Measurements from ENCODE around the genes DHCR7 and IL18BP.

DNA sequence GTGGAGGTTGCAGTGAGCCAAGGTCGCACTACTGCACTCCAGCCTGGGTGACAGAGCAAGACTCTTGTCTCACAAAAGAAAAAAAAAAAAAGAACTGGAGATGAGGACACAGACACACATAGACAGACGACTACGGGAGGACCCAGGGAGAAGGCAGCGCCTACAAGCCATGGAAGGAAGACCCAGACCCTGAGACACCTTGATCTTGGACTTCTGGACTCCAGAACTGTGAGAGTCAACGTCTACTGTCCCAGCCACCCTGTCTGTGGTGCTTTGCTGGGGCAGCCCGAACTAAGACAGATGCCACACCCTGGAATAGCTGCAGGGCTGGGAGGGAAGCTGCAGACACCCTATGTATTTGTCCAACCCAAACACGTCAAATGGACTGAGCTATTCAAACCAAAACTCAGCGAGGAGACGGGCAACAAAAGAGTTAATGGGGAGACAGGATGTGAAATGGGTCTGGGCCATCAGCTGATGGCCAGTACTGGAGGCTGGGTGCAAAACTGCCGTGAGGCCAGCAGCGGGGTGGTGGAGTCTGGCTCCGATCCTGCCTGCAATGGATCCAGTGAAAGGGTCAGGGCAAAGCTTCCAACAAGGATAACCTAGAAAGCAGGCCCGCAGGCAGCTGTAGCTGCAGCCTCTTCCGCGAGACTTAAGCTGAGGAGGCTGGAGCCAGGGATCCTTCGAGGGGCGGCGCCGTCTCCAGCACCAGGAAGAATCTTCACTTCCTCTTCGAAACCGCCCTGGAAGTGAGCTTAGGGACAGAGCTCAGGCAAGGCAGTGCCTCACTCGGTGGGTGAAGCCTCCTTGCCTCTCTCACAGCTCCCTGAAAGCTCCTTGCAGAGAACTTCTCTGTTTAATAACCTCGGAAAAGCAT, 169.5 kb downstream of the CTTN start:
- PRO-cap, 7 experiments, result peak in 5 of 7 experiments; most common plus-strand start position 727 of the sequence (in 5); most common minus-strand start position 657 of the sequence (in 3)
- RAMPAGE, long total RNA, 2 experiments, result no peak in any of the 2 experiments

GRCh38 chr11:70661618-70662488, 263.5 kb downstream of the CTTN start:
- PRO-cap, 7 experiments, result no peak in any of the 7 experiments
- RAMPAGE, long total RNA, 2 experiments, result no peak in any of the 2 experiments

GRCh38 chr11:70713871-70714146, 315.5 kb downstream of the CTTN start:
- PRO-cap, 7 experiments, result no peak in any of the 7 experiments
- RAMPAGE, long total RNA, 2 experiments, result no peak in any of the 2 experiments

DNA sequence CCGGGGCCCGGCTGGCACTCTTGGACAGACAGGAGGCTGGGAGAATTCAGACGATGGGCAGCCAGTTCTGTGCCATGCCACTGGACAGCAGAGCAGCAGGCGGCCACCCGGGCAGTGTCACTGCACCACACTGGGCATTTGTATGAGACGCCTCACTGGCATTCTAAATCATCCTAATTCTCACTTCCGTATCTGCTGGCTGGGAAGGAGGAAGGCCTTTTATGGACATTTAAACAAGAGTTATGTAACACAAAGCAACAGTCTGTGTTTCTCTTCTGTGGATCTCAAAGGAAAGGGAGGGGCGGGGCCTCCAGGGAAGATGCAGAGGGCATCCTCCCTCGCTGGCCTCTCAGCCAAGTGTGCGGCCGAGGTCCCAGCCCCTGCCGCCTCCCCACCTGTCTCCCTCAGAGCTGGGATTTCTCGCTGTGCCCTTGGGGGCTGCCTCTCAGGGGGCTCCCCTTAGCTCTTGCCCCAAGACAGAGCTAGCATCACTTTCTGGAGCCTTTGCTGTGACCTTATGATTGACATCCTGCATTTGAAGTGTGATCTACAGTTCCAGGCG, 350.2 kb downstream of the SHANK2 start:
- PRO-cap, 7 experiments, result no peak in any of the 7 experiments
- RAMPAGE, long total RNA, 2 experiments, result no peak in any of the 2 experiments

GRCh38 chr11:71118855-71119206, 133.5 kb downstream of the SHANK2 start:
- PRO-cap, 7 experiments, result no peak in any of the 7 experiments
- RAMPAGE, long total RNA, 2 experiments, result start-site peak on the minus strand in 1 of 2 experiments, at chr11:71118849-71118998 at its widest, 5 reads per replicate

GRCh38 chr11:71448253-71449388, at the start of gene DHCR7:
TSS of gene DHCR7 (minus strand) at chr11:71448393.
- PRO-cap, 7 experiments, result peak in 7 of 7 experiments; most common plus-strand start chr11:71448671 (in 4); most common minus-strand start chr11:71448382 (in 4)
- RAMPAGE, long total RNA, 2 experiments, result start-site peak on the plus strand in 2 of 2 experiments, at chr11:71448562-71448681 at its widest, 208 to 438 reads per replicate; start-site peak on the minus strand in 2 of 2 experiments, at chr11:71448330-71448370 at its widest, 56 to 205 reads per replicate

- PRO-cap, 7 experiments, result no peak in any of the 7 experiments
- RAMPAGE, long total RNA, 2 experiments, result no peak in any of the 2 experiments
Measured at GRCh38 chr11:71499403-71499949, 27.6 kb upstream of the KRTAP5-7 start.

DNA sequence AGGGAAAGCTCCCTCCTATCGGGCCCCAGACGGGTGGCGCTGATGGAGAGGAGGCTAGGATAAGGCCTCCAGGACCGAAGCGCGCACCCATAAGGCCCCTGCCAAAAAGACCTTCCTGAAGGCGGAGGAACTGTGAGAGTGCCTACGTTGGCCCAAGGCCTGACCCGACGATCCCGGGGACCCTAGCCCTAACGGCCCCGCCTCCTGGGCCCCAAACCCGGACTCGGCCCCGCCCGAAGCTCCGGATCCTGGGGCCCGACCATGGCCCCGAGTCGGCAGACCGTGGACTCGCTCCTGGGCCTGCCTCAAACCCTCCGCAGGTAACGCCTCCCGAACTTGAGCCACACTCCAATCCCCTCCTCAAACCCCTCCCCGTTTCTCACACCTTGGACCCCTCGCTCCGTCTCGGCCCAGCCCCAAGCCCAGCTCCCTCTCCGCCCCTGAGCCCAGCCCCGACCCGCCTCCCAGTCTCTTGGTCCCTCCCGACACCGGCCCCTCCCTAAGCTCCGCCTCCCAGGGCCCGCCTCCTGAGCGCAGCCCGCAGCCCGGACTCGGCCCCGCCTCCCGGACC, 46.6 kb upstream of the DEFB108B start:
- PRO-cap, 7 experiments, result peak in 7 of 7 experiments; most common plus-strand start position 246 of the sequence (in 1); most common minus-strand start position 459 of the sequence (in 7)
- RAMPAGE, long total RNA, 2 experiments, result no peak in any of the 2 experiments

- PRO-cap, 7 experiments, result no peak in any of the 7 experiments
- RAMPAGE, long total RNA, 2 experiments, result no peak in any of the 2 experiments
Measured at GRCh38 chr11:71878154-71878385, 183 bp upstream of the DEFB131B start.

GRCh38 chr11:71893856-71894577, 15.8 kb downstream of the DEFB131B start:
- PRO-cap, 7 experiments, result no peak in any of the 7 experiments
- RAMPAGE, long total RNA, 2 experiments, result no peak in any of the 2 experiments

GRCh38 chr11:71998525-71999454, at the start of gene IL18BP:
TSS of gene IL18BP (plus strand) at chr11:71998909.
- PRO-cap, 7 experiments, result peak in 2 of 7 experiments; most common plus-strand start chr11:71998911 (in 1)
- RAMPAGE, long total RNA, 2 experiments, result no peak in any of the 2 experiments

GRCh38 chr11:72013264-72014252, 14.8 kb downstream of the IL18BP start:
- PRO-cap, 7 experiments, result peak in 1 of 7 experiments; most common minus-strand start chr11:72013358 (in 1)
- RAMPAGE, long total RNA, 2 experiments, result no peak in any of the 2 experiments

DNA sequence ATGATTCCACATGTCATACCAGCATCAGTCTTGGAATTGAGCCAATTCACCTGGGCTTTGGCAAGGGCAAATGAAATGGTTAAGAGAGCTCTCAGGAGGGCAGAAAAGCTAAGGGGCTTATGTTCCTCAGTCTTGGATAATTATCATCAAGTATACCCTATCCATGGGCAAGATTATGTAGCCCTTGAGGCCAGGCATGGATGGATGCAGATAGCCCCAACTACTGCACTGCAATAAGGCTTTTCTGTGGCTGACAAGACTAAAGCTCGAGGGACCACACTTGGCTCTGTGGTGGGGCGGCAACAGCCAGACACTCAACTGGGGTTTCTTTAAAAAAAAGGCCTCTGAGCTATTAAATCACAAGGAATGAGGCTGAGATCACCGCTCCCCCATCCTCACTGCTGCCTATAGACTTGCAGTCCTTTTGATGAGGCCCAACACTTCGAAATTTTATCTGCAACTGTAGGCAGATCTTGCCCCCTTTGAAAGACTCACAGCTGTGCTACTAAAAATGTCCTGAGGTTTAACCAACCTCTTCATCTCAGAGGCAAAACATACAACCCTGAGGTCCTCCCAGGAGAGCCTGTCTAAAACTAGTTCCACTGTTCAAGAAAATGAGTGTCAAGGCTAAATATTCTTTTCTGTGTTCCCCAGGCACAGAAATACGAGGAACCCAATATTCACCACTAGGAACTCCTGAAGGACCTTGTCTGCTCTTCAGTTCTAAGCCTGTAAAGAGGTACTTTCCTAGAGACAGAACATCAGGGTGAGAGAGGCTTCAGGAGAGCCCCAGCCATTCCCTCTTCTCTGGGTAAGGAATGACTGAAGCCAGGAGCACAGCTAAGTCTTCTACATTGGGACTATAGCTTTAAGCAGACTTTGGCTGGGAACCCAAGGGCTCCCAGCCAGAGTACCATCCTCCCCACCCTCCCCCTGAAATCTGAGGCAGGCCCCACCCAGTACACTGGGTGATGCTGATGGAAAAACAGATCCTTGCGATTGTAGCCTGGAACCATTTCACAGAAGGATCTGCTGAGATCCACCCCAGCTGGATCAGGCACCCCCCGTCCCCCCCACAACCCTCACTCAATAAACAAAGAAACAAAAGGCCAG, 39.4 kb downstream of the IL18BP start:
- PRO-cap, 7 experiments, result peak in 7 of 7 experiments; most common plus-strand start position 998 of the sequence (in 4); most common minus-strand start position 816 of the sequence (in 3)
- RAMPAGE, long total RNA, 2 experiments, result no peak in any of the 2 experiments

- PRO-cap, 7 experiments, result no peak in any of the 7 experiments
- RAMPAGE, long total RNA, 2 experiments, result no peak in any of the 2 experiments
Measured at GRCh38 chr11:72071896-72072723, 8.2 kb downstream of the NUMA1 start.

GRCh38 chr11:72081613-72082619, 1.3 kb downstream of the LRRC51 start:
- PRO-cap, 7 experiments, result no peak in any of the 7 experiments
- RAMPAGE, long total RNA, 2 experiments, result no peak in any of the 2 experiments

DNA sequence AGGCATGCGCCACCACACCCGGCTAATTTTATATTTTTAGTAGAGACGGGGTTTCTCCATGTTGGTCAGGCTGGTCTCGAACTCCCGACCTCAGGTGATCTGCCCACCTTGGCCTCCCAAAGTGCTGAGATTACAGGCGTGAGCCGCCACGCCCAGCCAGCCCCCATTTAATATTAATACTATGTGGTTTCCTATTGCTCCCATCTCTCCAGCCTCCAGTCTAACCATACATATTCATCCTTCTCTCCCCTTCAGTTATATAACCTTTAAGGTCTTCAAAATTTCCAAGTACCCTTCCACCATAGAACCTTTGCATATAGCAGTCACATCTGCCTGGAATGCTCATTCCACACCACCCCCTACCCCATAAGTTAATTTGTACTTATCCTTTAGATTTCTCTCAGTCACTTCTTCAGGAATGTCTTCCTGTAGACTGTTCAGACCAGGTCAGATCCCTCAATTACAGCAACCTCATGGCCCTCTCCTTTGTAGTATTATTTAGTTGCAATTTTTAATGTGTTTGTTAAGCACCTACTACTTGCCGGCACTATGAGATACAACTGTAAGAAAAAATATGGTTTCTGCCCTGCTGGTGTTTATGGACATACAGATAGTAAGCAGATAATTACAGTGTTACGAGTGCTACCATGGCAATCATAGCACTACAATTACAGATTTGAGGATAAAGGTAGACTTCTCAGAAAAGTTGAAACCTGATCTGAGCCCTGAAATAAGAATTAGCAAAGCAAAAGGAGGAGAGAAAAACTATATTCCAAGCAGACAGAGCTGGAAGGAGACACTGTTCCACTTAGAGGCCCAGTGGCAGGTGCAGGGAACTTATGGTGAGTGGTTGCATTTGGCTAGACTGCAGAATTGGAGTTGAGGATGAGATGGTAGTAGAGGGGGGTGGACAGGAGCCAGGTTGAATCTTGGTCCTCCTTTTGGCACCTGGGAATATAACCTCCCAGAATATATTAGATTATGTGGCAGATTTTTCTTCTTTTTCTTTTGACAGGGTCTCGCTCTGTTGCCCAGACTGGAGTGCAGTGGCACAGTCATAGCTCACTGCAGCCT, 2.7 kb downstream of the LRRC51 start:
- PRO-cap, 7 experiments, result no peak in any of the 7 experiments
- RAMPAGE, long total RNA, 2 experiments, result no peak in any of the 2 experiments

DNA sequence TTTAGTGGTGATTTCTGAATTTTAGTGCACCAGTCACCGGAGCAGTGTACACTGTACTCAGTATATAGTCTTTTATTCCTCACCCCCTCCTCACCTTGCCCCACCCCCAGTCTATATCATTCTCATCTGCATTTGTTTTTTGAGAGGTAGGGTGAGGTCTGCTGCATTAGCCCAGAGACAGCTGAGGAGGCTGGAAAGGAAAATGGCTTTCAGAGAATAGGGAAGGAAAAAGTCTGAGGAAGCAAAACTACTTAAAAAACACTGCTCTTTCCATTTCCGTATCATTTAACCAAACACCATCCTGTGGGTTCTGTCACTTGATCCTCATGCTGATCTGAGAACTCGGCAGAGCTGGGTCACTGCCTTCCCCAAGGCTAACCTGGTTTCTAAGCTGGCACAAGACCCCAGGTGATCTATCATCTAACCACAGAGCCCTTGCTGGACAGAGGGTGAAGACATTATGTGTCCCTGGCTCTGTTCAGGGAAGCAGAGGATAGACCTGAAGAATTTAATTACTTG, 1.2 kb downstream of the FOLR2 start:
- PRO-cap, 7 experiments, result peak in 1 of 7 experiments; most common plus-strand start position 316 of the sequence (in 1); most common minus-strand start position 160 of the sequence (in 1)
- RAMPAGE, long total RNA, 2 experiments, result no peak in any of the 2 experiments

- PRO-cap, 7 experiments, result peak in 1 of 7 experiments; most common plus-strand start chr11:72238840 (in 1)
- RAMPAGE, long total RNA, 2 experiments, result no peak in any of the 2 experiments
Measured at GRCh38 chr11:72238346-72239378, 5.3 kb downstream of the PHOX2A start.

- PRO-cap, 7 experiments, result no peak in any of the 7 experiments
- RAMPAGE, long total RNA, 2 experiments, result no peak in any of the 2 experiments
Measured at GRCh38 chr11:72575591-72575942, 98.7 kb downstream of the PDE2A start.

DNA sequence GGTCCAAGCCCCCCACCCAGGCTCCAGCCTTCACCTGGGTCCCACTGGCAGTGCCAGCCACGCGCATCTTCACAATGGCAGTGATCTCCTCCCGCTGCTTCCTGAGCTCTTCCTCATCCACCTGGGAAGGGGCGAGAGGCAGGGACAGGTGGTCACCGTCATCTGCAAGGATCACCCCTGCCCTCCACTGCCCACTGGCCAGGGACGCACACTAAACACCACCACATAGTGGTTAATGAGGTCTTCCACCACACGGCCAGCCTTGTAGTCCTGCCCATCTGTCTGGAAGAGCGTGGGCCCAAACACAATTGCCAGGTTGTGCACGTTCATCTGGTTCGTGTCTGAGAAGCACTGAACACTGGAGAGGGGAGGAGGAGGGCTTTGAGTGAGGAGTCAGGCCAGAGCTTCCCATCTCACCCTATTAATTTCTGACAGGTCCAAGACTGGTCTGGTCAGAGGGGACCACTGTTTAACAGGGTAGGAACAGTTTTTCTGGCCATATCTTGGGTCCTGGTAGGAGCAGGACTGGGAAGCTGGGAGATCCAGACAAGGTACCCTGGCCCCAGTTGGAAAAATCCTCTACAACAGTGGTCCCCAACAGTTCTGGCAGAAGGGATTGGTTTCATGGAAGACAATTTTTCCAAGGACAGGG, 21.4 kb upstream of the PDE2A start:
- PRO-cap, 7 experiments, result no peak in any of the 7 experiments
- RAMPAGE, long total RNA, 2 experiments, result no peak in any of the 2 experiments